Fibroblast of the aortic adventitia (primary cell): ENCODE measurements around the gene KIZ.

DNA sequence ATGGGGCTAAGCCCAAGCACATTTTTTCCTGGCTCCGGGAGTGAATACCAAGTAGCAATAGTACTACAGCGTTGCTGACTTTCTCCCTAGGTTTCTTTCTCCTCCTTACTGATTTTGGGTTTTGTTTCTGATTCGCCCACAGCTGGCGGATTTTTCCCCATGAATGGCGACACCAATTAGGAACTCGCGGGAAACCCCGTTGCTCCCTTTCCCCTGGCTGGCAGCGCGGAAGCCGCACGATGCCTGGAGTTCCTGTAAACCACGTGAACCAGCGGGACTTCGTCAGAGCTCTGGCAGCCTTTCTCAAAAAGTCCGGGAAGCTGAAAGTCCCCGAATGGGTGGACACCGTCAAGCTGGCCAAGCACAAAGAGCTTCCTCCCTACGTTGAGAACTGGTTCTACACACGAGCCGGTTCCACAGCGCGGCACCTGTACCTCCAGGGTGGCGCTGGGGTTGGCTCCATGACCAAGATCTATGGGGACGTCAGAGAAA, 3.3 kb upstream of the SEC23B start:
- CAGE, long polyA plus RNA = no peak

GRCh38 chr20:18739947-18740157, 73.7 kb upstream of the SCP2D1 start:
- CAGE, long polyA plus RNA = no peak

DNA sequence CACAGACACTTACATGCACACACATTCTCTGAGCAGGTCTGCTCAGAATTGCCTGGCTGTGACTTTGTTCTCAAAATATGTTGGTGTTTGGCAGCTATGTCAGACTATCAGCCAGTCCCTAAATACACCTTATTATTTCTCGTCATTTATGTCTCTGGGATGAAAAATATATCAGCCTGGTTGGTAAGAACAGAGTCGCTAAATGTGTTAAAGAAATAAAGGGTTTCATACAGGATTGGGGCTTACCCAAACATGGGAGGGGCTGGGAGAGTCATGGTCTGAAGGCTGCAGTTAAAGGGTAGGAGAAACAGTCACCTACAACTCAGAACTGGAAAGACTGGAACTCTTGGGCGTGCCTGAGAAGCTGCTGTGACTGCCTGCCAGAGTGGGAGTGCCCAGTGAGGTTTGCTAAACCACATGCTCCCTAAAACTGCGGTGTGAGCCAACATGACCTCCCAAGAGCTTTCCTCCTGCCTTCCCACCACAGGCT, 165.0 kb upstream of the SLC24A3 start:
- CAGE, long polyA plus RNA = no peak

- CAGE, long polyA plus RNA = no peak
These were observed 205.9 kb upstream of the RIN2 start for GRCh38 chr20:19552197-19552466.

- CAGE, long polyA plus RNA = no peak
These were observed 128.8 kb downstream of the RIN2 start for GRCh38 chr20:19886948-19887193.

GRCh38 chr20:20463917-20464535, 96.1 kb downstream of the INSM1 start:
- CAGE, long polyA plus RNA = no peak

- CAGE, long polyA plus RNA = no peak
These were observed 109.5 kb downstream of the RALGAPA2 start for GRCh38 chr20:20602878-20603373.

GRCh38 chr20:20711884-20712339, 532 bp downstream of the RALGAPA2 start:
- CAGE, long polyA plus RNA = no peak

DNA sequence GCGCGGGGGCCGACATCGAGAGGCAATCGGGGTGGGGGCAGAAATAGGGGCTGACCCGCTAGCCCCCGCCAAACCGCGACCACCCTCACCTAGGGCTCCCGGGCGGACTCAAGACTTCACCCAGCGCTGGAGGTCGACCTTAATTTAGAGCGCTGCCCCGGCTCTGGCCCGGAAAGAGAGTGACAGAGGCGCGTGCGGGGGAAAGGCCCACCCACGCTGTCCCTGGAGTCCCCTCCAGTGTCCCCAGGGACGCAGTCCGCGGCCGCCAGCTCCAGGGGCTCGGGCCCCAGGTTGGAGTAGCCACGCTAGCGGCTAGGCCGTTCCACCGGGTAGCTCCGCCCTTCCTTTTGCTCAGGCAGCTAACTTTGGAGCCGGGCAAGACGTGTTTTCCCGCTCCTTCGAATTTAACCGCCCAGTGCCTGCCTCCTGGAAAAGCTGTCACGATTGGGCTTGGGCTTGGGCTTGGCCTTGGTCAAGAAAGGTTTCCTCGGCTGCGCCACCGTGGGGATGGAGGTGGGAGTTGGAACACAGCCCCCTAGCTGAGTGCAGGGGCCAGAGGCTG, 24.5 kb upstream of the KIZ start:
- CAGE, long polyA plus RNA = no peak

DNA sequence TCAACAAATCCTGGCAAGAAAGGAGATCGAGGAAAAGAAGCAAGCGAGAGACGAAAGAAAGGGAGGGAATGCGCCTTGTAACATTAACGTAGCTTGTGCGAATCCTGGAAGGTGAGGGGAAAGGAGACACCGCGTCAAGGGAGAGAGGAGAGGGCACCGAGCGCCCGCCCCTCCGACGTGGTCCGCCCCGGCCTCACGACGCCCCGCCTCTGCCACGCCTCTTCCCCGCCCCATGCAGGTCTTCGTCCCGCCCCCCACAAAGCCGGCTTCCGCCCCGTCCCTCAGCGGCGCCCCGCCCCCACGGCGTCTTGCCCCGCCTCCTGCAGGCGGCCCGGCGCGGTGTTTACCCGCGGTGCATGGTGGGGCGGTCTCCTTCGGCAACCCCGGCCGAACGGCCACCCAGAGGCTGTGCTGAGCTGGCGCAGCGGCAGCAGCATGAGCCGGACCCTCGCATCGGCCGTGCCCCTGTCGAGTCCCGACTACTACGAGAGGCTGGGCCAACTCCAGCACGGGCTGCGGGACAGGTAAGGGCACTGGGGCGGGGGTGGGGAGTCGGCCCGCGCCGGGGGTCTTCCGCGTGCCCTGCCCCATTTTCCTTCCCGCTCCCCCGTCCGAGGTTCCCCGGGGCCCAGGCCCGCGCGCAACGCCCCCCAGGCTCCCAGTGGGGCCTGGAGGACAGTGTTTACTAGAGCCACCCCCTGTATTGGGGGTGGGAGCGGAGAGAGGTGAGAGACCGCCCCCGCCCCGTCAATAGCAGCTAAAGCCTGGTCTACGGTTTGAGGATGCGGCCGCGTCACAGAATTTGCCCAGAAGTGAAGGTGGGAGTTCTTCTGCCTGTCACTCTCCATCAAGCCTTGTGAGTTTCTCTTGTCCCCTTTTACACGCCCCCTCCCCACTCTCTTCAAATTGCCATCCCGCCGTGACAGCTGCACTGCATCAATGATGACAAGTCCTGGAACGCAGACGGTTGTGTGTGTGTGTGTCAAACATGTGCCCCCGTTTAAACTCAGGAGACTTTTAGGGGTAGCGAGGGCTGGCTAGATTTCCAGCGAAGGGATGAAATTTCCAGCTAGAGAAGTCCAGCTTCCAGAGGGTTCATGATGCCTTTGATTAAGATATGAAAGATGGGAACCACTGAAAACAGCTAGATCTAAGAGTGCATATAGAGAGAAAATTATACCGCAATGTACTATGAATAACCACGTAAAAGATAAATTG, at the start of gene KIZ:
KIZ (plus strand) TSS at position 402 of the 1,218 bp plus-strand sequence.
- CAGE, long polyA plus RNA = no peak

- CAGE, long polyA plus RNA = no peak
These were observed 57.4 kb downstream of the KIZ start for GRCh38 chr20:21183322-21183646.

DNA sequence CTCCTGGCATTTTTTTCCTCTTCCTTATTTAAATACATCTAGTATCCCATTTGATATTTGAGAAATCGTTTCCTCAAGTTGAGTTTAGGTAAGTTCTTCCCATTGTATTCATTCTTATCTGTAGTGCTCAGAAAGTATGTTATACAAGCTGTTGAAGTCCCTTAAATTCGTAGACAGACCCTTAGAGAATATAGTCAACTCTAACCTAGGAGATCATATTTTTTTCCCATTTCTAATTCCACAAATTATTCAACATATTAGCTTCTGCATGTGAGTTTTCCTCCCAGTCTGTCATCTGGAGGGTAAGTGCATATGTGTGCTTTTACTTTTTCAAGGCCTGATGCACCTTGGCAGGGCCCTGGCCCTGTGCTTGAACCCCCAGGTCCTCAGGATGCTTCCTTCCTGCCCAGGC, 37.4 kb downstream of the NKX2-4 start:
- CAGE, long polyA plus RNA = no peak

DNA sequence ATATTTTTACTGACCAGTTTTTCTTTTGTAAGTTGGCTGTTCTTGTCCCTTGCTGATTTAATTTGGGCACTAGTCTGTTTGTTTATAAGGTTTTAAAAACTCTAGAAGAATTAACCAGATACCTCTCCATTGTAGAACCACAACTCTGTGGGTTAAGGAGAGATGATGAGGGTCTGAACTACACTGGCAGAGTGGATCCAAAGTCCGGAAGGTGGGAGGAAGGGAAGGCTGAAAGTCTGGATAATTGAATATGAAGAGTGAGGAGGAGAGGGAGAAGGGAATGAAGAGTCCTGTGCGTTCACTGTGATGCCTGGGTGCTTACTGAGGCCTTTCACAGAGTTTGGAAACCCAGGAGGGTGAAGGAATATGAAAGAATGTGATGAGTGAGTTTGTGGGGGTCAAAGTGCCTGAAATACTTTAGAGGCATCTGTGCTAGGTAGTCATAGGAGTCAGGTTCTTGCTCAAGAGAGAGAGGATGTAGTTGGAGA, 20.8 kb downstream of the NKX2-4 start:
- CAGE, long polyA plus RNA = no peak

DNA sequence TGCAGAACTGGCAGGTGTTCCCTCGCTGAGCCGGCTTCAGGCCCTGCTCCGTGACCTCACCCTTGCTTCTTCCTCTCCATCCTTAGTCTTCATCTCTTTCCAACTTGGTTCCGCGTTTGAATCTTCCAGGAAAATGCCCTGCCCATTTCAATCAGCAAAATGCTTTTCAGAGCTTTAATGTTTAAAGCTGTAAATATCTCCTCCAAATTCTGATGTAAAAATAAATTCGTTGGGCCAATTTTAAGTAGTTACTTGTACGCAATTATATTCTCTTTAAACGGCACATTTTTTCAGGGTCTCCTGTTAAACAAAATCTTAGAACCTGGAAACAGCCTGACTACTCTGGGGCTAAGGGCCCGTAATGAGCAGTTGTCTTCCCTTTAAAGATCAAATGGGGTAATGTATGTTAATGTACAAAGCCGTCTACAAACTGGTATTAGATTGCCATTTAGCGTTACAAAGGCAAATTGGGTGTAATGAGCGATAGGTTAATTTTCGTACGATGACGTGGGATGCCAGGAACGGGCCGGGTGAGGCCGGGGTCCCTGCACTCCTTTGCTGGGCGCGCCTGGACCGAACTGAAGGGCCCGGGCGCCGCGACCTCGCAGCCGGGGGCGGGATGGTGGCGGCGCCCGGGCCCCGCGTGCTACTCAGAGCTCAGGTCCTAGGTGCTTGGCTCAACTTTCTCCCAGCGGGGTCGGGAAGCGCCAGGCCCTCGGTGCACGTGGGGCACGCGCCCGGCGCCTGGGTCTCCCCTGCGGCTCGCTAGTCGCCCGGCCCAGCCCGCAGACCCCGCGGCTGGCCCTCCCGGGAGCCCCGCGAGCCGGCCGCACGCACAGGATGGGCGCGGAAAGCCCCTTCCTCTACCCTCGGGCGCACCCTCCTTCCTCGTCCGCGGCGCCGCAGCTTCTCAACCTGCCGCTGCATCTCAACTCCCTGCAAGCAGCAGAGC, 6.1 kb downstream of the NKX2-4 start:
- CAGE, long polyA plus RNA = no peak

DNA sequence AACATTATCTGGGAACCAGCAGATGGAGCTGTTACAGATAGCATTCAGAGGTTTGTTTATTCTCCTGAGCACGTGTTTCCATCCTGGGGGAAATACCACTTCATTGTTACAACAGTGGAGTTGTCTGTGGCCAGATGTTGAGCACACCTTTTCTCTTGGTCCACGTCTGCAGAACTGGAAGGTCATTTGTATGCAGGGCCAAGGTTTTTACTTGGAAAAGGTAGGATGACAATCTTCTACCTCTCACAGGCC, 16.1 kb upstream of the NKX2-2 start:
- CAGE, long polyA plus RNA = no peak

- CAGE, long polyA plus RNA = no peak
These were observed 157.6 kb downstream of the PAX1 start for GRCh38 chr20:21863109-21863462.

DNA sequence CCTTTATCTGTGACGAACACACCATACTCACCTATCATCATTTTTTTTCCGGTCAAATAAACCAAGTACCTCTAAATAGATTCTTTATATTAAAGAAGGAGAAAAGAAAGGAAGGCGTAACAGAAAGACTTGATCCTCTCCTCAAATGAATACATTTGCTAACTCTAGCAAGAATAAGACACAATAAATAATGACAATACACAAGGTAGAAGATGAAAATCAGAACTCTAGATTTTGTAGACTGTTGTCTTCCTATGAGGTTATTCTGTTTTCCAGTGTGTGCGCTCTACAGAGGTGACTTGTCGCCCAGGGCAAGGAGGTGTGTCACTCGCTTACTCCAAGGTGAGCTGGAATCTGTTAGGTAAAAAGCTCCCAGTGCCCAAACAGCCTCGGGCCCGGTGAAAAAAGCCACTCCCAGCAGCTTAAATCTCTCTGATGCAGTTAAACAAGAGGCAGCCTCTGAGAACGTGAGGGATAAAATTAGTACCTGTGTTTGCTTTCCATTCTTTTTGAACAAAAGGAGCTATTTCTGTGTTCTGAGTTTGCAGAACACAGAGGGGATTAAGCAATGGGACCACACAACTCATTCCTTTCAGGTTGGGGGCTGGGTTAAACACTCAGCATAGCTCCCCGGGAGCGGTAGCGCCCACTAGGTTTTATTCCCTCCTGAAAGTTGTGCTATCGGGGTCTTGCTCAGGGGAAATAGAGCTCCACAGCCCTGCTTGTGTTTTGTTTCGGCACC, 181.4 kb downstream of the FOXA2 start:
- CAGE, long polyA plus RNA = no peak

- CAGE, long polyA plus RNA = no peak
These were observed 2.2 kb upstream of the FOXA2 start for GRCh38 chr20:22586624-22586960.

- CAGE, long polyA plus RNA = no peak
These were observed 318 bp downstream of the THBD start for GRCh38 chr20:23049210-23049497.

DNA sequence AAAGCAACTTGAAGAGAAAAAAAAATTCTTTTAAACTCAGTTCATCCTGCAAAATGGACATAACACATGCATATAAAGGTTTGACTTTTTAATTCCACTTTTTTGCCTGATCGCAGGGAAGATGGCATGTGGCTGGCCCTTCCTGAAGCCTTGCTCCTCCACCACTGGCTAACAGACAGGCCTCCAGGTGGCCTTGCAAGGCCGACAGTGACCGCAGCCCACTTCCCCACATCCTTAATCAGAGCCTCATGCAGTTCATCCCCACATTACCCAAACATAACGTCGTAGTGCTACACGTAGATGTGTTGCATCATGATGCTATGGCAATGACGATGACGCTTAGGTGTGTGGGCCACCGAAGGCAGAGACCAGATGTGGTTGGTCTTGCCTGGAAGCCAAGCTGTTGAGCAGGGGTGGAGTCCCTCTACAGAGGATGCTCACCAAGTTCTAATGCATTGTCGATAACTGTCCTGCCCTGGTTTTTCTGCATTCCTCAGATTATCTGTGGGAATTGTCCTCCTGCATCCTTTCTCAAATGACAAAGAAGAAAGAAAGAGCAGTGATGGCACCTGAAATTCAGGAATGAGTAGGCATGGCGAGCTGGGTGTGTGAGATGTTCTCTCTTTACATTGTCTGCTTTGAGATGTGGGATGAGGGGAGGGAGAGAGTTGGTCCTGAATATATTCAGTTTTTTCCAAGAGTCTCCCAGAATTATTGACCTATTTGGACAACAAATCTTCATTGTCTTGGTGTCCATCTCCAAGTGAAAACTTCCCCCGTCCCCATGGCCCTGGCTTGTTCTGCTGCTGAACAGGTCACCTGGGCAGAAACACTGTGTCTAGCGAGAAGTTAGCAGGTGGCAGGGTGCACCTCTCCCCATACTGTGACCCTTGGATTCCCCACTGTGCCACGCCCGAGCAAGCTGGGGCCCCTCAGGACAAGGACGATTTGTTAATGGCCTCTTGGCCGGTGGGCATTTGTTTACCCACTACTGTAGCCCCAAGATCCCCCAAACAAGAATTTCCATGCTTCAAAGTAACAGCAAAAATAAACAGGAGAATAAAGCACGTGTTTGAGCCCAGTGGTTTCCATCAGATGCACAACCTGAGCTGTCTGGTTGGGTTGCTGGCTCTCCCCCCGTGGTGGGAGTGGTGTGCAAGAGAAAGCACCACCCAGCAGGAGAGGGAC, 5.3 kb downstream of the CD93 start:
- CAGE, long polyA plus RNA = no peak